ENCODE data around the genes TWIST1, ITGB8 and SP4.

- PRO-cap = no peak
- RRBS = no CpG with 5 or more reads among the region's 2 CpGs
Measured at GRCh38 chr7:17085319-17085682, 203.5 kb upstream of the AGR3 start.

DNA sequence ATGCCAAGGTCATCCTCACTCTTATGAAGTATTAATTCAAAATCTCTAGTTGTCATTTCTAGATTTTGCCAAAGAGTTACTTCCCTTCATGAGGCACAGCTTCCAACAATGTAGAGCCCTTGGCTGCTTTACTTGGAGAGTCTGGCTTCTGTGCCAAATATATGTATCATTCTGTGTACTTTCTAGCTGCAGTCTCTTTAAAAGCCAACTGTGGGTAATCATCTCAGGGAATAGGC lies 22.5 kb upstream of the AHR start:
- PRO-cap = no peak

DNA sequence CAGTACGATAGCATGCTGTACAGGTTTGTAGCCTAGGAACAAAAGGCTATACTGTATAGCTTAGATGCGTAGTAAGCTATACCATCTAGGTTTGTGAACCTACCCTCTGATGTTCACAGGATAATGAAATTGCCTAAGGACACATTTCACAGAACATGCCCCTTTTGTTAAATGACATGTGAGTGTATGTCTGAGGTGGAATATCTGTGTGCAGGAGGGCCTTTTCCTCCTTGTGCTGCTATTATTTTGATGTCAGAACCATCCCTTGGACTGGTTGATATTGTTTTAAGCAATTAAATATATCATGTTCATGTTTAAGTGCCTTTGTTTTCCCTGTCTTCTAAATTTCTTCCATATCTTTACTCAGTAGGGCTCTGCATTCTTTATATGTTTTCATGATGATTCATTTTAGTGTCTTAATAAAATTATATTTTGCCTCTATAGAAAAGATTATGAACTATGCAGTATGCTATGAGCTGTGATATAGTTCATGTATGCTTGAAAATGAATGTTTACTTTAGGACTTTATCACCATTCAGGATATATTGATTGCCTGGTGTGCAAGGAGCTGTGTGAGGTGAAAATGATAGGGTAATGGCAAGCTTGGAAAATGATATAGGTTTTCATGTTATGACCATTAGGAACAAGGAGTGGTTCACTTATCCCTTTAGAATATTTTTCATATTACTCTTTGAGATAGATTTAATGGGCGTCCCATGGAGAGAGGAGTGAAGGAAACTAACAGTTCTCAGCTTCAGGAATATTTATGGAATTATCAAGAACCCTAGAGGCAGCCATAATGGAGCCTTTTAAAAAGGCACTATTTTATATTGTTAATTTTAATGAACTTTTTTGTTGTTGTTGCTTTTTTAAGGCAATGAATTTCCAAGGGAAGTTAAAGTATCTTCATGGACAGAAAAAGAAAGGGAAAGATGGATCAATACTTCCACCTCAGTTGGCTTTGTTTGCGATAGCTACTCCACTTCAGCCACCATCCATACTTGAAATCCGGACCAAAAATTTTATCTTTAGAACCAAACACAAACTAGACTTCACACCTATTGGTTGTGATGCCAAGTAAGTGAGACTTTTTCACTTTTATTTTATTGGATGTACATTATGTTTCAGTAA lies 35.0 kb downstream of the AHR start:
- PRO-cap = no peak
- RRBS = no CpG with 5 or more reads among the region's 5 CpGs

DNA sequence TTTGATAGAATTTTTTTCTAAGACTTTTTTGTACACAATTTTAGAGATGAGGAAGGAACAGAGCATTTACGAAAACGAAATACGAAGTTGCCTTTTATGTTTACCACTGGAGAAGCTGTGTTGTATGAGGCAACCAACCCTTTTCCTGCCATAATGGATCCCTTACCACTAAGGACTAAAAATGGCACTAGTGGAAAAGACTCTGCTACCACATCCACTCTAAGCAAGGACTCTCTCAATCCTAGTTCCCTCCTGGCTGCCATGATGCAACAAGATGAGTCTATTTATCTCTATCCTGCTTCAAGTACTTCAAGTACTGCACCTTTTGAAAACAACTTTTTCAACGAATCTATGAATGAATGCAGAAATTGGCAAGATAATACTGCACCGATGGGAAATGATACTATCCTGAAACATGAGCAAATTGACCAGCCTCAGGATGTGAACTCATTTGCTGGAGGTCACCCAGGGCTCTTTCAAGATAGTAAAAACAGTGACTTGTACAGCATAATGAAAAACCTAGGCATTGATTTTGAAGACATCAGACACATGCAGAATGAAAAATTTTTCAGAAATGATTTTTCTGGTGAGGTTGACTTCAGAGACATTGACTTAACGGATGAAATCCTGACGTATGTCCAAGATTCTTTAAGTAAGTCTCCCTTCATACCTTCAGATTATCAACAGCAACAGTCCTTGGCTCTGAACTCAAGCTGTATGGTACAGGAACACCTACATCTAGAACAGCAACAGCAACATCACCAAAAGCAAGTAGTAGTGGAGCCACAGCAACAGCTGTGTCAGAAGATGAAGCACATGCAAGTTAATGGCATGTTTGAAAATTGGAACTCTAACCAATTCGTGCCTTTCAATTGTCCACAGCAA lies 40.7 kb downstream of the AHR start:
- PRO-cap = no peak
- RRBS = no CpG with 5 or more reads among the region's 8 CpGs

- PRO-cap = no peak
- RRBS = no CpG with 5 or more reads among the region's 3 CpGs
Measured at GRCh38 chr7:17371857-17372667, 73.6 kb downstream of the AHR start.

DNA sequence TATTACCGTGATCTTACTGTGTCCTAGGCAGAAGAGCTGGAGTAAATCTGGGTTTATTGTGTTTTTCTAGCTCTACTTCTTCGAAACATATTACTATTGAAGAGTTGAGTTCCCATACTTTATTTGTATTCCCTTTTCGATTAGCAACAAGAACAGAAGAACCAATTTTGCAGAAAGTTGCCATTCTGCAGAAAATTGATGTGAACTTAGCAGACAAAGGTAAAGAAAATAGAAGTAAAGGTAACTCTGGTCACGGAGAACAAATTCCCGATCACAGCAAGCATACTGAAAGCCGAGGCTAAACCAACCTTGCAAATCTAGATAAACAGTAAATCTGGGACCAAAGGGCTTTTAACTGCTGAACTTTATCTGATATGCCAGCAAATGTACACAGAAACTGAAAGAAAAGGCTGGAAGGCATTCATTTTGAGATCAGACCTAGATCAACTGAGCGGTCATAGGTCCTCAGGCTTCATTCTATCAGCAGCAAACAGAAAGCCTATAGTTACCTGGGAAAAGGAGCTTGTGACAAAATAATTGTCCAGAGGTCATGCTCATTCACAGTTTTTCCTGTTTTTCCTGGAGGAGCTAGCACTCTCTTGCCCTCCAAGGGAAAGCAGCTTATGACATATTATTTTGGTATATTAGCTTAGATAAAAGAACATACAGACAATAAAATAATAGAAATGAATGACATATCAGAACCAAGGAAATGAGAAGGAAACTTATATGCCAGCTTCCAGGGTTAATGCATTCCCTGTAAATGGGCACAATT lies 320.1 kb downstream of the AHR start:
- PRO-cap = unidirectional peak, minus-strand start at position 15 of the sequence; bidirectional peak, plus-strand start at position 432 of the sequence, minus-strand start at position 323 of the sequence
- RRBS = no CpG with 5 or more reads among the region's 7 CpGs

DNA sequence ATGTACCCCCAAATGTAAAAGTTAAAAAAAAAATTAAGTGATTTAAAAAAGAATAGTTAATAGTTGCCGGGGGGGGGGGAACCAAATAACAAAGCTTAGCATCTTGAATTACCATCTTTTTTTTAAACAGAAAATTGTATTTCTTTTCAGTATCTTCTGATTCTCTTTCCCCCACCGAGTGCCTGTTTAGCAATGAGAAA lies 236.8 kb downstream of the TWIST1 start:
- PRO-cap = no peak
- RRBS = no CpG with 5 or more reads among the region's 2 CpGs

GRCh38 chr7:19117160-19118078 lies at the start of gene TWIST1:
Gene TWIST1, minus strand, starts transcription at chr7:19117636.
- PRO-cap = no peak
- RRBS = 50% methylated on average over 52 of the region's 100 CpGs

DNA sequence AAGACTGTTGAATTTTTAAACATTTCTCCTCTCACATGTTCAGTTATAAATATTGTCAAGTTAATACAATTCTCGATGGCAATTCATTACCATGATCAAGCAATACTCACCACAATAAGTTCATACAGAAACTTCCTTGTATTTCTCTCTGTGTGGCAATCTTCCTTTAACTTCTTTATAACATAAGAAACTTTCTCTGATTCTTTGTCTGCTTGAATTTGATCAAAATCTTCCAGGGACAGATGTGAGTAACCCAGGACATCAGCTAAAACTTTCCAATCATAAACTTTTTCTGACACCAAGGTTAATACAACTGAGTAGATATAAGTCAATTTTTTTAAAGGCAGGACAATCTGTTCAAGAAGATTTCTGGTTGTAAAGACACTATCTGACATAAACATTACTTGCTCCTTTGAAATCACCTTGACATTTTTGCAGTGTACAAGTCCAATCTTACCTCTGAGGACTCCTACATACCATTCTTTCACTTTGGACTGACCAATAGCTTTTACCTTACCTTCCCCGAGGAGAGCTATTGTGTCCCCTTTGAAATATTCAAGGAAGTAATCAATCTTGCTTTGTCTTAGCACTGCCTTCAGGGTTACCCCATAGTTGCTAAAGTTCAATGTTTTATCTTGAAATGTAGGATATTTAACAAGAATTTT lies 59.0 kb downstream of the MACC1 start:
- PRO-cap = no peak
- RRBS = no CpG with 5 or more reads among the region's 2 CpGs

DNA sequence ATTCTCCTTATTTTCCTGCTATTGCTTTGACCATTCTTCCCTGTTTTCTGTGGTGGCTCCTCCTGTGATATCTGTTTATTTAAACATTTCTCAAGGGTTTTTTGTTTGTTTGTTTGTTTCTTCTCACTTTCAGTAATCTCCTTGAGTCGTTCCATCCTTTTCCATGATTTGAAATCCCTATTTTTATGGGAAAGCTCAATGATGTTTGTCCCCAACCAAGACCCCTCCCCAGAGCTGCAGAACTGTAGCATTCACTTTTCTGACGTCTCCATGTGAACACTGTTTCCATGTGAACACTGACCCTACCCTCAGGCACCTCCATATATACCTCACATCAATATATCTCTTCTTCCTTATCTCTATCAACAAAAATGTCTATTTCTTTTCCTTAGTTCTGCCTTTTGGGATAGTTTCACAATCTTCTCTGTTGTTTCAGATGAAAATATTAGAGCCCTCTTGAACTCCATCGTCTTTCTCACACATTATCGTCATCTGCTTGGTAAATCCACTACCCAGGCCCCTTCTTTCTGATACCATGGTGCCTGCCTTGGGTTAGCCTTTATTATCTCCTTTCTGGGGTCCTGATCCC lies 11.5 kb downstream of the MACC1 start:
- PRO-cap = no peak
- RRBS = no CpG with 5 or more reads among the region's 4 CpGs

DNA sequence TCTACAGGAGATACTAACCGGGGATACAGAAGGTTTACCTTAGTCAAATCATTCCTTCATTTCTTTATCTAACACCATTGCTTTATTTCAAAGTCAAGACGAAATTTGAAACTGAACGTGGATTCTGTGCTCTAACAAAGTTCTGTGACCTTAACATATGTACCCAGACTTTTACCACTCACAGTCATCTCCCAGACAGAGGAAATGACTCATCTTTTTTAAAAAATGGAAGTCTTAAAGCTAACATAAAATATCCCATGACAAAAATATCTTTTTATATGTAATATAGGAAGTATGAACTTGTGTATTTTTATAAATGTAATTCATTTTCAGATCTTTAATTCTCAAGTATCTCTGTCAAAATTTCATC lies 29.1 kb upstream of the ITGB8 start:
- PRO-cap = no peak
- RRBS = no CpG with 5 or more reads among the region's 3 CpGs

GRCh38 chr7:20330820-20331591 lies at the start of gene ITGB8:
Gene ITGB8, plus strand, starts transcription at chr7:20330900.
- PRO-cap = bidirectional peak, plus-strand start at chr7:20331050, minus-strand start at chr7:20330929
- RRBS = 2% methylated on average over 18 of the region's 63 CpGs

- PRO-cap = no peak
- RRBS = no CpG with 5 or more reads among the region's 2 CpGs
Measured at GRCh38 chr7:20345395-20346157, 14.9 kb downstream of the ITGB8 start.

GRCh38 chr7:20599093-20599491 lies 16.4 kb upstream of the ABCB5 start:
- PRO-cap = no peak
- RRBS = no CpG with 5 or more reads among the region's 12 CpGs

DNA sequence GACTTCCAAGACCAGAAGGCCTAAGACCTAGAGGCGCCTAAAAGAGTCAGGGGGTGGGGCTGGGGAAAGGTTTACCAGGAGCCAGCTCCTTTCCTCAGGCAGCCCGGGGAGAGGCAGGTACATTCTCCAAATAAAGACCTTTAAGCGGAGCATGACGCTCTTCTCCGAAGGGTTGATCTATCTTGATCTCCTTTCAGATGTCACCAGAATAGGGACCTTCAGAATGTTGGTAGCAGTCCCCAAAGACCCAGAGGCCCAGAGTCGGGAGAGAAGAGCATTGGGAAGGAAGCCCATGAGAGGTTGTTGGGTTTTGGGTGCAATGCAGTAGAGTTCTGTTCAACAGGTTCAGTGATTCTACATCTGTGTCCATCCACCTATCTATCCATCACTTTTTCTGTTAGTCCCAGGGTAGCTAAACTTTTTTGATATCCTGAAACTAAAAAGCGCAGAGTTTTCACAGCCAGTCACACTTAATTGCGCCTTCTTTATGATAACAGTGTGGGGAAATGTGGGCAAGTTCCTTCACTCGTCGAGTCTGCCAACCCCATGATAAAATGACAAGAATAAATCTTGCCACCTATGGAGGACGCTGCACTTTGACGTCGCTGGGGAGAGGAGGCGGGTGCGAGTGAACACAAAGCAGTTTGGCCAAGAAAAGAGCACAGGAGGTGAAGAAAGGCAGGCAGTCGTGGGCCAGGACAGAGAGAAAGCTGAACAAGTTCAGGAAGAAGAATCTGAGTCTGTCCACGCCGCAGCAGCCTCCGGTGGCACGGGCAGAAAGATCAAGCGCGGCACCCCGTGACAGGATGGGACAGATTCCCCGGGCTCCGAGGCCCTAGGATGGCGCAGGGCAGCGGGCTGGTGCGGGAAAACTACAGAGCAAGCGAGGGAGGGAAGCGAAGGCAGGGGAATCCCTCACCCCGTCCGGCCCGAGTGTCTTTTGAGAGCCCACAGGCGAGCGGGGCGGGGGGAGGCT lies 9.3 kb downstream of the SP8 start:
- PRO-cap = no peak
- RRBS = 18% methylated on average over 13 of the region's 36 CpGs

DNA sequence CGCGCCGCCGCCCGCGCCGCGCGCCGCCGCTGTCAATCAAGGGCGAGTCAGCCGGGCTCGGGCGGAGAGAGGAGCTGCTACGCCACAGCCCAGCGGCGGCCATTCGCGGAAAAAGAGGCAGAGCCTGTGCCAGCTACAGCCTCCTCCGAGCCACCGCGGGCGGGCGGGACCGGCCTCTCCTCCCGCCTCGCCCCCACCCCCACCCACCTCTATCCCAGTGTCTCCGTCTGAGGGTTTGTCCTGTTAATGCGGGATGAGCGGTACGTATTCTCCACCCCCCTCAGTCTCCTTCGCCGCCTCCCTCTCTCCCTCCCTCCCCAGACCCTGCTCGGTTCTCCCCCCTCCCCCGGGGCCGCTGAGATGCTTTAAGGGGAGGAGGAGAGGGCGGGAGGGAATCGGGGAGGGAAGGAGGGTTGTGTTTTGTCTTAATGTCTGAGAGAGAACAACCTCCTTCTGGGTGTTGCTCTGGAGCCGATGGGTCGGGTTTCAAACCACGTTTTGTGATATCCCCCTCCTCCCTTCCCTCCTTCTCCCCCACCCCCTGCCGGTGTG lies at the start of gene SP4:
TSS of gene SP4 (plus strand) at position 85 of the 552 bp plus-strand sequence.
- PRO-cap = bidirectional peak, plus-strand start at position 102 of the sequence, minus-strand start outside the sequence; bidirectional peak, plus-strand start at position 451 of the sequence, minus-strand start at position 307 of the sequence
- RRBS = 3% methylated on average over 10 of the region's 43 CpGs

DNA sequence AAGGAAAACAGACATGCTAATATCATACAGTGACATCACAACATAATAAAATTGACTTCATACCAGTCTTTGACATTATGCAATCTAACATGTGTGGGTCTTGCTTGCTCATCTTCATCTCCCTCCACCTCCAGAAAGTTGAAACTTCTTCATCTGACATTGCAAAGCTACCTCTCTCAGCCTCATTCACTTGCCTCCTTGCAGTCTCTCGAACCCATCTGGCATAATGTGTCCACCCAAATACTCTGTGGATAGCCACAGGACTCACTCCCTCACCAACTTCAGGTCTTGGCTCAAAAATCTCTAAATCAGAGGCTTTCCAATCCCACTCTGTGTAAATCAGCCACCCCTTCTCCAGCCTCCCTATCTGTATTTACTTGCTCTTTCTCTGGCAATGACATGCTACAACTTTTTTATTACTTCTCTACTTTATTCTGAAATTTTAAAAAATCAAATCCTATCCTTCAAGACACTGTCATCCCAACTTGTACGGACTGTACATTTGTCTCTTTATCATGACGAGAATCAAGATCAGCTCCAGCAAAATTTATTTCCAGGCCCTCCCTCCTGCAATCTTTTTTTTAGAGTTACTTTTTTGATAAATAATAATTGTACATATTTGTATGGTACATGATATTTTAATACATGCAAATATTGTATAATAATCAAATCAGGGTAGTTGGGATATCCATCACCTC lies 92.4 kb downstream of the RAPGEF5 start:
- PRO-cap = no peak
- RRBS = no CpG with 5 or more reads among the region's 3 CpGs

- PRO-cap = no peak
- RRBS = no CpG with 5 or more reads among the region's 2 CpGs
Measured at GRCh38 chr7:22332375-22332830, 24.6 kb downstream of the RAPGEF5 start.

GRCh38 chr7:22343538-22344036 lies 13.4 kb downstream of the RAPGEF5 start:
- PRO-cap = no peak
- RRBS = no CpG with 5 or more reads among the region's 8 CpGs

- PRO-cap = no peak
- RRBS = no CpG with 5 or more reads among the region's 4 CpGs
Measured at GRCh38 chr7:22439057-22439545, 60.9 kb downstream of the STEAP1B start.

Measured in Caco-2 (cell line).